Left lobe of liver (tissue), 1 donor: ENCODE measurements around a stretch of chr13.

DNA sequence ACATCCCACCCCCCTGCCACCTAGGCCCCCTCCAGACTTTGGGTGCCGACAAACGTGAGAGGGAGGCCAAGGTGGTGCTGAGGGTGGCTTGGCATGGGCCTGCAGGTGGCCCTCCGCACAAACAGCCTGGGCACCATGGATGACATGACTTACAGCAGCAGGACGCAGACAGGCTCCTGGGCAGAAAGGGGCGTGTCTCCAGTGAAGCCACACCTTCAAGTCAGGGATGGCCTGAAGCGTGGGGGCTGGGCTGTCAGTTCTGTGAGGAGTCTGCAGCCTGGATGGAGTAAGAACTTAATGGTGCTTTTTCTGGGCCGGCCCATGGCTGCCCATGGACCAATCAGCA, 25.3 kb downstream of the POMP start:
- PRO-cap: no peak

GRCh38 chr13:28719953-28720388, 1.2 kb upstream of the SLC46A3 start:
- PRO-cap: no peak

GRCh38 chr13:29503054-29503629, 92.3 kb downstream of the SLC7A1 start:
- PRO-cap: no peak

GRCh38 chr13:29593541-29594144, 1.8 kb downstream of the SLC7A1 start:
- PRO-cap: no peak

- PRO-cap: no peak
Observed at GRCh38 chr13:29679191-29679732, 83.8 kb upstream of the SLC7A1 start.

GRCh38 chr13:29758491-29759259, 91.7 kb downstream of the UBL3 start:
- PRO-cap: no peak

DNA sequence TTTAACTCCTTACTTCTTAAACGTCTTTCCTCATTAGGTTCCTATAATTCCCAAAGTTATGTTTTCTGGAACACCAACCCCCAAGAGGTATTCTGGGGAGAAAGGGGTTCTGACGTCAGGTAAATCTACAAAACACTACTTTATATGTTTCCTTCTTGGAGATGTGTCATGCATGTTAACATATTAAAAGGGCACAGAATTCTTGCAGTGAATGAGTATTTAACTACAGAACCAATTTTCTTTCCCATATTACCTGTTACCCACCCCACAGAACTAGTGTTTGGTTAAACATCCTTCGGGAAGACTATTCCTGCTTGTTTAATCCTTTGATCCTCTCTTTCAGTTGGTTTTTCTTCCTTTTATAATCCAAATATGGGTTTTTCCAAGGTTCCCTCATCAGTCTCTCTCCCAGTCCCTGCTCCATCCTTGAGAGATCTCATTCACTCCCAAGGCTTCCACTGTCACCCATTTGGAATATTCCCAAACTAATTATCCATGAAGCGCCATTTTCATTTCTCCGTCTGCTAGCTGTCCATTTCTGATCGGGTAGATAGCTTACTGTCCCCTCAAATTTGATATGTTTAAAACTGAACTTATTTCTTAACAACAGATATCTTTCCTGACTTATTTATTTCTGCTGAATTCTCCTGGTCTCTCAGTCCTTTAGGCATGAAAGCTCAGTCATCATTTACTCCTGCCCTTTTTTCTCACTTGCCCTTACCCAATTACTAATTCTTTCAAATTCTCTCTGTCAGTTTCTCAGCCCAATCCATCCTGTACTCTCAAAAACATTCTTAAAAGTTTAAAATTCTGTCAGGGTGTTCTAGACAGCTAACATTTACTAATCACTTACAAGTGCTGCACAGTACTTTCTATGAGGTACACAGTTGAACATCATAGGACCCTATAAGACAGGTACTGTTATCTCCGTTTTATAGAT, 59.7 kb downstream of the UBL3 start:
- PRO-cap: no peak

DNA sequence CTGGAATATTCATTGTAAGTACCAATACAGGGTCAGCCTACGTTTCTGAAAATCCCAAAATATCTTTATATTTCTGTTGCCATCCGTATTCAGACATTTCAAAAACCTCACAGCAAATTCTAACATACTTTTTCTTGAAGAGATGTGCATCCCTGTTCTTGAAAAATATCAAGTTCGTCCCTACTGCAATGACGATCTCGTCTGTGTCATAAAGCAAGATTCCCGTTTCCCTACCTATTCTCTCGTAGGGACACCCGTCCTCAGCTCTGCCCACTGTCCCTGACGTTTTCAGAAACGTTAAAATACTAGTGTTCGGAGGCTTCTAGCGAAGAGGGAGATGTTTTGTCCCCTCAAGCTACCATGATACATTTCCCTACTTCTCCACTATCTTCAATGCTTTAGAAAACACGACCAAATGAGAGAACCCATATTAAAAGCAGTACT, 1.5 kb downstream of the UBL3 start:
- PRO-cap: no peak

DNA sequence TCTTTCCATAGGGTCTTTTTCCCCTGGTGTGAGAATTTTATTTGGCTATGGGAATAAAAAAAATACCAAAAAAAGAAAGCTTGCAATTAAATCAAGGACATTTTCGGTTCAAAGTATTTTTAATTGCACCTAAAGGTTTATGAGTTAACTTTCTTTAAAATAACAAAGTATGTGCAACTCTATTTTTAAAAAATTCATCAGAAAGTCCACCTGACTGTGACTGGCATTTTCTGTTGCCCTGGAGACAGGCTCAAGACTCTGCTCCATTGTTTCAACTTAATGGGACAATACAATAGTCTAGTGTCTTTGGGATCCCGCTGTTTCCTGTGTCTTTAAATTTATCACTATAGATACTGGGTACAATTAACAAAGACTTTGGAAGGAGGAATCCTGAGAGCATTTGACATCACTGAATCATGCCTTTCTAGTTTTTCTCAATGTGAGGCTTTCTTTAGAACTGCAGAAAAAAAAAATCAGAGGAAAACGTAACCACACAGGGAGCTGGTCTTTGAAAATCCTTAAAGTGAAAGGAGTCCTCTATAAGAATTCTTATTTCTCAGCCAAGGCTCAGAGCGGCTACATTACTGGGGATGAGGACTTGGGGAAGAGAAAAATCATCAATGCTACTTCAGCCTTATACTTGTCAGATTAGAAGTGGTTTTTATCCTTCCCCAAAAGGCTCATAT, 34.2 kb upstream of the UBL3 start:
- PRO-cap: no peak

DNA sequence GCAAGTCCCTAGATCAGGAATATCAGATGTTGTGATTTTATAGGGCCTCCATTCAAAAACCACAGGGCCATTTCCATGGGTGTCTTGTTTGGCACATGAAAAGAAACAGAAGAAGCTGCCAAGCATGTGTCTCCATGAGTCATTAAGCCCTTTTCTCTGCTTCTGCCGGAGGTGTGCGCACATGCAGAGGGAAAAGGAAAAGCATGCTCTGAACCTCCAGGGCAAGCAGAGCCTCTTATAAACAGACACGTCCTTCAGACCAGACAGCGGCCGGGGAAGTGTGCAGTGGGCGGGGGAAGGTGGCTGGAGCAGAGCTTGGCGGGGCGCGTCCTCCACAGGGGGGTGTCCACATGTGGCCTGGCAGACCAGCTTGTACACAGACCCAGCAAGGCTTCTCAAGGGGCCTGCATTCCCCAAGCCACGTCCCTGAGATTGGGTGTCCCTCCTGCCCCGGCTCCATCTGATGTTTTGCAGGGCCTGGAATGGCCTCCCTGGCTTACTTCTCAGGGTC, 164.5 kb downstream of the KATNAL1 start:
- PRO-cap: no peak

- PRO-cap: no peak
Observed at GRCh38 chr13:30148621-30148866, 158.8 kb downstream of the KATNAL1 start.

DNA sequence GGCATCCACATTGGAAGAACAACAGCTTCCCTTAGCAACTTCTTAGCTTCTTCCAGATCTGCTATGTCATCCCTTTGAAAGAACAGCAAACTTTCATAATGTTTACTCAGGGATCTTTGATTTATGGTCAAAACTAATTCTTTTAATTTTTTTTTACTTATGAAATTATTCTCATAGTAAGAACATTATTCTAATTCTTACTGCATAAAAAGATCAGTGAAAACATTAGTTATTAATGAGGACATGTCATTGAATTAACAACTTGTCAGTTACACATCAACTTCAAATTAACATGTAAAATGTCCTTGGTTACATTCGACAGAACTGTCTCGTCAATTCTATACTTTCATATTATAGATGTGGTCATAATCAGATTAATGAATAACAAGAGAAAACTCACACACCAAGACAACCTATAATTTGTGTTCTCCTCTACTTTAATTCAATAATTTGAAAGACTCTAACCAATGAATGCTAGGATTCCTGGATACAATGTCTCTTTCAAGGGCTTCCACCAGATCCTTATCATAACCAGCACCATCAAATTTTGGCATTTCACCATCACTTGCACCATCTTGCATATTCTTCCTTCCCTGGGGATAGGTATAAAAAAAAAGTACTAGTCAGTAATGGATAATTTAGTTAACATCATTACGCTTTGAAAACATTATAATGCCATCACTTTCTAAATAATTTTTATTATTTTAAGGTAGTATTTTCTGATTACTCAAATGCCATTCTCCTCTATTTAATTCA, 66.7 kb downstream of the KATNAL1 start:
- PRO-cap: no peak

DNA sequence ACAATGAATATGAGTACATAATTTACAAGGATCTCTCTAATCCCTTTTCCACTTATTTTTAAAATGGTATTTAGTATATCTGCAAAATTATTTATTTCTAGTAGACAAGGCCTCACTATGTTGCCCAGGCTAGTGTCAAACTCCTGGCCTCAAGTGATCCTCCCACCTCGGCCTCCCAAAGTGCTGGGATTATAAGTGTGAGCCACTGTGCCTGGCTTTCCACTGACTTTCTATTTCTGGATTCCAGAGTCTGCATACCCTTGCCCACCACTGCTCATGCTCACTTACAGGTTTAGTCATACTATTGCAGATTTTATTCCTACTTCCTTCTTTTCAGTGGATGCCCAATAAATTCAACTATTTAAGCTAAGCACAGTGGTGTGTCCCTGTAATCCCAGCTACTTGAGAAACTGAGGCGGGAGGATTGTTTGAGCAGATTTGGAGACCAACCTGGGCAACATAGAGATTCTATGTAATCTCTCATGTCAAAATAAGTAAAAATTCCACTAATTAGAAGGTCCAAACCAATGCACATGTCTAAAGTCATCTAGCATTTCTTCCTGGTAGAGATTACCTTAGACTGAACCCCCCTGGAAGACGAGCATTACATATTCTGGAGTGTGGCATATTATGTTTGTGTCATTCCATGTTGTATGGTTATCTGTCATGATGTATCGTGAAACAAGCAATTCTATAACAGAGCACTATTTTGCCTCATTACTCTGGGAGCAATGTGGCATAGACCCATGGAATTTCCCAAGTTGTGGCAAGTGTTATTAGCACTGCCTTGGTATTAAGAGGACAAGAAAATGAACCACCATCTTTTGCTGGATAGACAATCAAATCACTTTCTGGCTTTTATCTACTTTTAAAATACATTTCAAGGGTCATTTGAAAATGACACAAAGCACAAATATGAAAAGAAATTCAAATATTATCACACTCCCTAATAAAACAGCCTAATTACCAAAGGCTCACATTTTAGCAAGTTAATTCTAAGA, 8.4 kb downstream of the HMGB1 start:
- PRO-cap: no peak

GRCh38 chr13:30668292-30668802, 50.6 kb downstream of the USPL1 start:
- PRO-cap: no peak

GRCh38 chr13:30865696-30866077, 40.4 kb upstream of the MEDAG start:
- PRO-cap: no peak

DNA sequence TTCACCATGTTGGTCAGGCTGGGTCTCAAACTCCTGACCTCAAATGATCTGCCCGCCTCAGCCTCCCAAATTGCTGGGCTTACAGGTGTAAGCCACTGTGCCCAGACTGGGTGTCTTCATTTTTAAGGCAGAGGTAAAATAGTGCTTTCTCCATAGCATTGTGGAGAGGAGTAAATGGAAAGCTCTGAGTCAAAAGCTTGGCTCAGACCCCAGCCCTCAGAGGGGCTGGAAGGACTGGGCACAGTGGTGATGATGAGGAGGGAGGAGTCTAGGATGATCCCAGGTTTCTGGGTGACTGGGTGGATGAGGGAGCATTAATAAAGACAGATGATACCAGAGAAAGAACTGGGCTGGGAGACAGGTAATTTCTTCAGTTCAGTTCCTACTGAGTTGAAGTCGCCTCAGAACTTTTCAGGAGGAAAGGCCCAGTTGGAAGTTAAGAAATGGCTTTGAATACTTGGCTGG, 37.3 kb upstream of the MEDAG start:
- PRO-cap: no peak

- PRO-cap: no peak
Observed at GRCh38 chr13:31147709-31148272, 13.9 kb downstream of the HSPH1 start.

GRCh38 chr13:31200657-31201016, 862 bp downstream of the B3GLCT start:
- PRO-cap: no peak

DNA sequence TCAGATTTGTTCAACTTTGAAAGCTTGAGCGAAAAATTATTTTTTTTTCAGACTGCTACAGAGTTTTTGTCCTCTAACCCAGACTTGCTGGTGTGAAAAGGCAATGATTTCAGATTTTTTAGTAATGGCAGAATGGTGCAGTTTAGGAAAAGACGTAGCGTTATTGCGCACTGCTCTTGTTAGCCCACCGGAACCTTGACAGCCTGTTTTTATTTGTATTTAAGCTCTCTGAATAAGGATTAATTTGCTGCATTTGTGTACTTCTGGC, 1.2 kb downstream of the B3GLCT start:
- PRO-cap: no peak

GRCh38 chr13:31201319-31201678, 1.5 kb downstream of the B3GLCT start:
- PRO-cap: unidirectional peak, minus-strand start at chr13:31201463; unidirectional peak, minus-strand start at chr13:31201554